Ureter (tissue), 1 donor: ENCODE results near the genes THEG and HCN2.

DNA sequence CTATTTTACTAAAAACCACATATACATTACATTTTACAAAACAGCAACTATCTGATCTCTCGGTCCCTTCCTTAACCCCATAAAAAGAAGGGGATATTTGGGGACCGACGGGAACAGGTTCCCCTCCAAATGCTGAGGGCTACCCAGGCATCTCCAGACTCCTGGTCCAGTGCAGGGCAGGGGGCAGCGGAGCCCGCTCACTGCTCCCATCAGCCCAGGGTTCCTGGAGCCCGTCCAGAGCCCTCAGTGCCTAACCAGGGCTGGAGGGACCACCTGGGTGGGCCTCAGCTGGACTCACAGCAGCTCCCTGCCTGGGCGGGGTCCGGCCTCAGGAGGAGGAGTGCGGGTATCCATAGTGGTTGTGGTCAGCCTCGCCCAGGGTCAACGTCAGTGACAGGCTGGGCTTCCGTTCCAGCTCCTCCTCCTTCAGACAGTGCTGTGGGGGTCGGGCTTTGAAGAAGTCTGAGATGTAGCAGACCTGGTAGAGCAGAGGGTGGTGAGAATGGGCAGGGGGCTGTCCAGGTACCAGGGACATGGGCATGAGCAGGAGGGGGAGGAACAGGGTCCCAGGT, 10.1 kb downstream of the PLPP2 start:
- PRO-cap, result no peak

DNA sequence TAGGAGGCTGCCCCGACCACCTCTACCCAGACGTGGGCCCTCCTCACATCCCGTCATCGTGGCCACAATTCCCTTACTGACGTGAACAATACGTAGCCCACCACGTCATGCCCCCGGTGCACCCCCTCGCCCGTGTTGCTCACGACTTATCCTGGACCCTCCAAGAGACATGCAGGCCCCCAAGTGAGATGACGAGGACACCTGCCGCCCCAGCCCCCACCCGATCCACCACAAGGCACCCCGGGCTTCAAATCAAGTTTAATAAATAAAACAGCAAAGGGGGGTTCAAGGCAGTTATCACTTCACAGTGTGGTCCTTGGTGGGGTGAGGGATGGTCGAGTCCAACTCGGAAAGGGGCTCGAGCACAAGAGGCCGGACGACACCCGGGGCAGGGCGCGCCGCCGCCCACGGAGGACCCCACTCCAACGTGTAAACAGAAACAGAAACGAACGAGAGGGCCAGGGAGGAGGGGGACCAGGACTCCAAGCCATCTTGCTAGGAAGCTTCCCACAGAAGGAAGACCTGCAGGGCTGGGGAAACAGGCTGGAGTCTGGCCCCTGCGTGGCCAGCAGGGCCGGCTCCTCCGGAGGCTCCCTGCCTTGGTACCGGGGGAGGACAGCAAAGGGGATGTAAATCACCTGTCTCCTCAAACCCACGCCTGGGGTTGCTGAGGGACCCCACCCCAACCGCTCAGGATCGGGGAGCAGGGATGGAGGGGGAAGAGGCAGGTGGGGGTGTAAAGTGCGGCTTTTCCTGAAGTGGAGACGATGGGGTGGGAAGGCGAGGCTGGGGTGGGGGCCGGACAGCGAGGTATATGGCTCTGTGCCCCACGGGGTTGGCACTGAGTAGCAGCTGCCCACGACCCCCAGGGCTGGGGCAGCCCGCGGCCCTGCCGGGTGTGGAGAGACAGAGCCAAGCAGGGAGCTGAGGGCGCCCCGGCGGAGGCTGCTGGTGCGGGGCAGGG, 14.4 kb upstream of the PLPP2 start:
- PRO-cap, result no peak

DNA sequence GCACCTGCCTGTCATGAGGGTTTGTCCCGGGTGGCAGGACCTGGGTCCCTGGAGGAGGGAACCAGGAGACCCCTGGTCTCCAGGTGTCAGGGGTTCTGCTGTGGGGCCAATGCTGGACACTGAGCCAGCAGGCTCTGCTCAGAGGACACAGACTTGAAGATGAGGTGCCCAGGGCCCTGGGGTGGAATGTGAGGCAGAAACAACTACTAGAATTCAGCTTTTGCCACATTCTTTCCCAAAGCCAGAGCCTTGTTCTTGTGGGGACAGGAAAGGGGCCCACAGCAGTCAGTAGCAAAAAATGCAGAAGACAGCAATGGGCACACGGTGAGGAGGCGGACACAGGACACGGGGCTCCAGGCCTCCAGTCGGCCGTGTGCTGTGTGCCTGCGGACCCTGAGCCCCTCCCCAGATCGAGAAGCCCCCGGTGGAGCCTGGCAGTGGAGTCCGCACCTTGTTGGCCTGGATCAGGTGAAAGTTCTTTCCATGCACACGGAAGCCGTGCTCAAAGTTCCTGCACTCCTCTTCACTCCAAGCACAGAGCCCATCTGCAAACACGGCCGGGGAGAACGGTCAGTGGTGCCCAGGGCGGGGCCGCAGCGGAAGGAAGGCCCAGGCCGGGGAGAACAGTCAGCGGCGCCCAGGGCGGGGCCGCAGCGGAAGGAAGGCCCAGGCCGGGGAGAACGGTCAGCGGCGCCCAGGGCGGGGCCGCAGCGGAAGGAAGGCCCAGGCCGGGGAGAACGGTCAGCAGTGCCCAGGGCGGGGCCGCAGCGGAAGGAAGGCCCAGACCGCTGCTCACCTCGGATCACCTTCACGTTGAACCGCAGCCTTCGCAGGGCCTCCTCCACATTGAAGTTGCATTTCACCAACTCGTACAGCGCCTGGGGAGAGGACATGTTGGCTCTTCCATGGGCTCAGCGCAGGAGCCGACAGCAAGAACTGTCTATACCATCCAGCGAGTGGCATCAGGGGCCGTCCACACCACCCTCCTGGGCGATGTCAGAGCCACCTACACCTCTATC, 20.5 kb upstream of the PLPP2 start:
- PRO-cap, result unidirectional peak, minus-strand start at position 547 of the sequence

GRCh38 chr19:375895-376149, at the start of gene THEG:
THEG (minus strand) TSS chr19:376026.
- PRO-cap, result no peak

GRCh38 chr19:386696-387097, 10.9 kb upstream of the THEG start:
- PRO-cap, result no peak

GRCh38 chr19:508078-508565, 825 bp downstream of the TPGS1 start:
- PRO-cap, result no peak

DNA sequence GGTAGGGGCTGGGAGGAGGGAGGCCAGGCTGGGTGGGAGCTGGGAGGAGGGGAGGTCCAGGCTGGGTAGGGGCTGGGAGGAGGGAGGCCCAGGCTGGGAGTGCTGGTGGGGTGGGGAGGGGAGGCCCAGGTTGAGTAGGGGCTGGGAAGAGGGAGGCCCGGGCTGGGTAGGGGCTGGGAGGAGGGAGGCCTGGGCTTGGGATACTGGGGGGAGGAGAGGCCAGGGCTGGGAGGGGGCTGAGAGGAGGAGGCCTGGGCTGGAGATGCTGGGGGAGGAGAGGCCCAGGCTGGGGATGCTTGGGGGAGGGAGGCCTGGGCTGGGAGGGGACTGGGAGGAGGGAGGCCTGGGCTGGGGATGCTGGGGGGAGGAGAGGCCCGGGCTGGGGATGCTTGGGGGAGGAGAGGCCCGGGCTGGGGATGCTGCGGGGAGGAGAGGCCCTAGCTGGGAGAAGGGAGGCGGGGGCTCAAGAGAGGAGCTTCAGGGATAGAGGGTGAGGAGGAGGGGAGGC, 11.0 kb downstream of the TPGS1 start:
- PRO-cap, result no peak

DNA sequence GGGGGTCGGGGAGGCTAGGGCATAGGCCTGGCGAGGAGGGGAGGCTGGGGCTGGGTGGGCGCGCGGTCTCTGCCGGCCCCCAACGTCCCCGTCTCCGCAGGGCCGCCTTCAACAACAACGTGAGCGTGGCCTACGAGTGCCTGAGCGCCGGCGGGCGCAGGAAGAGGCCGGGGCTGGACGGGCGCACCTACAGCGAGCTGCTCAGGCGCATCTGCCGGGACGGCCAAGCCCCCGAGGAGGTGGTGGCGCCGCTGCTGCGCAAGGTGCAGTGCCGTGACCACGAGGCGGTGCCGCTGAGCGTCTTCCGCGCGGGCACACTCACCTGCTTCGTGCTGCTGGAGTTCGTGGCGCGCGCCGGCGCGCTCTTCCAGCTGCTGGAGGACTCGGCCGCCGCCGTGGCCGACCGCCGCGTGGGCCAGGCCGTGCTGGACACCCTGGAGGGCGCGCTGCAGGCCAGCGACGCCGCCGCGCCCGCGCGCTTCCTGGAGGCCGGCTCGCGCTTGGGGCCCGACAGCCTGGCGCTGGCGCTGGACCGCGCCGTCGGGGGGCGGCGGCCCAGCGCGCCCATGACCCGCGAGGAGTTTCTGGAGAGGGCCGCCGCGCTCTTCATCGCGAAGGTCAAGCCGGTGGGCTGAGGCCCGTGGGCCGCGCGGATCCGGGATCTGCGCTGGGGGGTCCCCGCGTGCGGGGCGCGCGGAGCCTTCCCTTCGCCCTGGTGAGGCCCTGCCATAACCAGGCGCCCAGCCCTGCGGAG, 11.7 kb downstream of the TPGS1 start:
- PRO-cap, result no peak

GRCh38 chr19:538979-539853, 4.6 kb upstream of the GZMM start:
- PRO-cap, result no peak

DNA sequence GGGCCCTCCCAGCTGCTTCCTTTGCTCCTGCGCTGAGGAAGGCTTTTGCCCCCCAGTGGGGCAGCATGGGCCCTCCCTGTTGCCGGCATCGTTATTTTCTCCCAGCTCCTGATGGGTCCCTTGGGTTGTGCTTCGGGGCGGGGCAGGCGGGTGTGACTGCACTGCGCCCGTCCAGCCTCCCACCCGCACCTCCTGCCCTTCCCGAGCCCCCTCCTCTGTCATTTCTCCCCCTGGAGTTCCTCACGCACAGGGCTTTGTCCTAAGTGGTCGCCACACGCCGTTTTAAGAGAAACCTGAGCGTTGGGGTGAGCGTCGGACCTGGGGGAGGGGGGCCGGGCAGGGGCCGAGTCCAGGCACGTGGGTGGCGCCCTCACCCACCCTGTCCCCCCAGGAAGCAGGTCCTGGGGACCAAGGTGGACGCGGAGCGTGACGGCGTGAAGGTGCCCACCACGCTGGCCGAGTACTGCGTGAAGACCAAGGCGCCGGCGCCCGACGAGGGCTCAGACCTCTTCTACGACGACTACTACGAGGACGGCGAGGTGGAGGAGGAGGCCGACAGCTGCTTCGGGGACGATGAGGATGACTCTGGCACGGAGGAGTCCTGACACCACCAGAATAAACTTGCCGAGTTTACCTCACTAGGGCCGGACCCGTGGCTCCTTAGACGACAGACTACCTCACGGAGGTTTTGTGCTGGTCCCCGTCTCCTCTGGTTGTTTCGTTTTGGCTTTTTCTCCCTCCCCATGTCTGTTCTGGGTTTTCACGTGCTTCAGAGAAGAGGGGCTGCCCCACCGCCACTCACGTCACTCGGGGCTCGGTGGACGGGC, 2.7 kb upstream of the GZMM start:
- PRO-cap, result no peak

DNA sequence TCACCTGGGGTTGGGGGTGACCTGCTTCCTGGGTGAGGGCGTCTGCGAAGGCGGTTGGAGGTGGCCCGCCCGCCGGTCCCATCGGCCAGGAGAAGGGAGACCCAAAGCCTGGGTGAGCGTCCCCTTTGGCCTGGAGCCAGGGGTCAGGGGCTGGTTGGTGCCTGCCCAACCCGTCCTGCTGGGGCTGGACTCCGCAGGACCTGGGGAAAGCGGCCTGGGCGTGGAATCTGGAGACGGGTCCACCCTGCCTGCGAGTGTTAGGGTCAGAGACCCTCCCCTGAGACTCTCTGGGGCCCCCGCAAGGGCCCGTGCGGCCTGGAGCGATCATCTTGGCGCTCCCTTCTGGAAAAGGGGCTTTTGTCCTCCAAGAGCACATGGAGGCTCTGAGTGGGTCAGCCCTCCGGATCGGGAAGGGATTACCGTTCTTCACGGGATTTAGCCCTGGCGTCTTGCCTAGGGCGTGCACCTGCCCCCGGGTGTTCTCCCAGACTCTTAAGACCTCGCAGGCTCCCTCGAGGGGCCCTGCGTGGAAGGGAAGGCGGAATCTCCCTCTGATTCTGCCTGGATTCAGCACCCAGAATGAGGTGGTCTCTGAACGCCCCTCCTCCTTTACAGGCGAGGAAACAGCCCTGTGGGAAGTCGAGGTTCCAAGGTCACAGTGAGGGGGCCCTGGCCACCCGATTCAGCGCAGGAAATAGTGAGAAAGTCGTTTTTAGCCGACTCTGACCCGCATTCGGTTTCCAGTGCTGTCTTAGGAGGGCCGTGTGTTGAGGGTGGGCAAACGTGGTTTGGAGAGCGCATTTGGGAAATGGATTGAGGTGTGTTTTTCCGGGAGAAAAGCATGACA, 878 bp downstream of the BSG start:
- PRO-cap, result no peak

DNA sequence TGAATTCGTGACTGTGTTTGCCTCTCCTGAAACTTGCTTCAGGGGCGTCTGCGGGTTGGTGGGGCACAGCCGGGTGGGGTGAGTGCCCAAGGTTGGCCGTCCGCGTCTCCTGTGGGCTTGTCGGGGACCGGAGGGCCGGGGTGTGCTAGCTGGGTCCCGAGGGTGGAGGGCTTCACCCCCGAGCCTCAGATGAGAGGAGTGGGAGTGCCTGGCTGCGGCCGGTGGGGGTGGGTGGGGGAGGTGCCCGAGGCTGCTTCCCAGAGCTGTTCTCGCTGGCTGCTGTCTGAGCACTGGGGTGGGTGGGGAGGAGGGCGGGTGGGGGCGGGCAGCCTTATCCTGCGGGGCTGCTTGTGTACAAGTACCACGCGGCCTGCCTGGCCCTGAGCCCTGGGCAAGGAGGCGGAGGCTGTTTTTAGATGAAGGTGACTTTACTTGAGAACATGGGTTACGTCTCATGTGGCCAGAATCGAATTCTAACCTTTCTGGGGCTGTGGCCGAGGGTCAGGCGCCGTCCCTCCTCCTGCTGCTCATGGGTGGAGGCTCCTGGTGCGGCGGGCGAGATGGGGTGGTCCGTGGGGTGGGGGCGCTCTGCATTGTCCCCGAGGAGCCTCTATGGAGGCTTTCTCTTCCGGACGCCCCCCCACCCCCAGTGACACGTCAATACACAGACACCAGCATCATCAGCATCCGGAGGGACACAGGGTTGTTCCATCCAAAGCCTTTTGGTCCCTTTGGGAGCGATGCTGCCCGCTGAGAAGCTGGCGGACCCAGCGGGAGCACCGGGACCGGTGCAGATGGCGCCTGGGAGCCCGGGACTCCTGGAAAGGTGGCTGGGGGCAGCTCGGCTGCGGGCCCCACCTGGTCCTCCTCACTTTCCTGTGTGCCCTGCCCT, 3.2 kb downstream of the BSG start:
- PRO-cap, result no peak

DNA sequence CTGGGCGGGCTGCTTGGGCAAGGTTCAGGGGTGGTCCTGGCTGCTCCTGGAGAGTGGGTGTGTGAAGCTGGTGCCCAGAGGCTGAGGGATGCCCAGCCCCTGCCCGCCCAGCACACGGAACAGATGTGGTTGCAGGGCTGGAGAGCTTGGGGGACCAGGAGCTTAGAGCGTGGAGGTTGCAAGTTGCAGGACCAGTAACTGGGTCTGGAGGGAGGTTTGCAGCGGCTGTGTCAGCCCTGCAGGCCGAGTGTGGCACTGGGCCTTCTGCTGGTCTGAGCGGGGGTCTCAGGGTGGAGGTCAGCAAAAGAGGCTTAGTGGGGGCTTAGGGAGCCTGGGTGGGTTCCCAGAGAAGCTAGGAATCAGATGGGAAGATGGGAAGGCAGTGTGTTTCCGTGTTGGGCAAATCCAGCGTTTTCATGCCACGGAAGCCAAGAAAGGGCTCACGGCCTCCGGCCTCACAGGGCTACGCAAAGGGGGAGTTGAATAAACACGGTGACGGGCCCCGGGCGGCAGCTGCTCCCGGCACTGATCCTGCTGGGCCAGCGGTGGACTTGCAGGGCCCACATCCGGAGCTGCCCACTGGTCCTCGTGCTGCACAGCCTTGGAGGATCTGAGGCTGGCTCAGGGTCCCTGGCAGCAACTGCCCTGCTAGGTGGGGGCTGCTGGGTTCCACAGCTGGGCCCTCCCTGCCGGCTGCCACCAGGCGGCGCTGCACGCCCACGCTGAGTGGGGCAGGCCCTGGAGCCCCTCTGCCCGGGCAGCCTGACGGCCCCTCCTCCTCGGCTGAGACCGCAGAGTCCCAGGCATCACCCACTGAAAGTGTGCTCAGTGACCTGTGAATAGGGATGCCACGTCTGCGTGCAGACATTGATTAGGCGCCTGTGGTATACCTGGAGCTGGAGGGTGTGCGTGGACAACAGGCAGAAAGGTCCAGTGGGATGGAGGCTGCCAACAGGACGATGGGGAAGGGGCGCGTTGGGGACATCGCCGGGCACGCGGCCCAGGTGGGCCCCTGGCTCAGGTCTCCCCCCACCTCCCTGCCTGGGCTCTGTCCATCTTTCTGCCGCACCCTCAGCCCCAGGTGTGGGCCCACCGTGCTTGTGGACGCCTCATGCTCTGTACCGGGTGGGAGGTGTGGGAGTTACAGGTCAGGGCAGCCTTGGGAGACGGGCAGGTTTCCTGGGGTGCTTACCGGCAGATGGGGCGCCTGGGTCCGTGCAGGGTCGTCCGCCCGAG, 5.4 kb upstream of the HCN2 start:
- PRO-cap, result no peak

- PRO-cap, result no peak
These were observed 1.6 kb upstream of the HCN2 start for GRCh38 chr19:587932-588532.

- PRO-cap, result no peak
These were observed at the start of gene HCN2 for GRCh38 chr19:589343-590289. HCN2 (plus strand) TSS chr19:589881.

DNA sequence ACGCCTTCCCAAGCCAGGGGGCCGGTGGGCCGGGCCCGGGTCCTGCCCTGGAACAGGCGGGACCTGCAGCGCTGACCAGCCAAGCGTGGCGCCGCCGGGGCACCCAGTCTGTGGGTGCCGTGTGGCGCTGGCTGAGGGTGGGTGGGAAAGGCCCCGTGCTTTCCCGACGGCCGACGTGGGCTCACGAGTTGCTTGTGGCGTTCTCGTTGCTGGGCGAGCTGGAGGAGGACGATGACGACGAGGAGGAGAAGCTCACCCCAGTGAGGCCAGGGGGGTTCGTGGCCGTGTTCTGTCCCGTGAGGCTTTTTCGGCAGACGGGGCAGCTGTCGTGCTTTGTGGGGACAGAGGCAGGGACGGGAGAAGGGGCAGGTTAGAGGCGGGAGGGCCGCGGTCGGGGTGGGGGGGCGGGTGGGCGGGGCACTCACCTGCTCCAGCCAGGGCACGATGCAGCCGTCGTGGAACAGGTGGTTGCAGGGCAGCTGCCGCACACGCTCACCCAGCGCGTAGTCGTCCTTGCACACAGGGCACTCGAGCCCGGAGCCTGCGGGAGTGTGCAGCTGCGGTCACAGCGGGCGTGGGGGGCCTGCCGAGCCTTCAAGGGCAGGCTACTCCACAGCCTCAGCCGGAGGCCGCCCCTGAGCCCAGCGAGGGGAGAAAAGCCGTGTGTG, 8.4 kb downstream of the FGF22 start:
- PRO-cap, result no peak

DNA sequence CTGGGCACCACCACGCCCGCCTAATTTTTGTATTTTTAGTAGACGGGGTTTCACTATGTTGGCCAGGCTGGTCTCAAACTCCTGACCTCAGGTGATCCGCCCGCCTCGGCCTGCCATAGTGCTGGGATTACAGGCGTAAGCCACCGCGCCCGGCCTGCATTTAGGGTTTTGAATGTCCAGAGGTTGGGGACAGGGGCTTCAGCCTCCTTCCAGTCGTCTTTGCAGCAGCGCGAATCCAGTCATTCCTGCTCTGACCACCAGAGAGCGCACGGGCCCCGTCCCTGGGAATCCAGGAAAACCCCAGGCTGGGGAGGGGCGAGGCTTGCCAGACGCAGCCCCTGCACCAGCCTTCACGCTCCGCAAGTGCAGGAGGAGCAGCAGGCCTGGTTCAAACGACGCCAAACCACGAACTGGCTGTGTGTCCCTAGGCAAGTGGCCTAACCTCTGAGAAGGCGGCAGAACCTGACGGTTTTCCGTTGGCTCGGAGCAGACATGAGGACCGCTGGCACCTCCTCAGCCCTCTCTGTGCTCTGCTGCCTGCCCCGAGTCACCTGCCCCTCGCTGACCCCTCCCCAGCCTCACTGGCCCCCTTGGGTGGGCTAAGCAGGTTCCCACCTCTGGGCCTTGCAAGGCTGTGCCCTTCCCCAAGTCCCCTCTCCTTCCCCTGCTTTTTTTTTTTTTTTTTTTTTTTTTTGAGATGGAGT, 1.9 kb upstream of the RNF126 start:
- PRO-cap, result no peak

GRCh38 chr19:677048-677558, 911 bp downstream of the FSTL3 start:
- PRO-cap, result bidirectional peak, plus-strand start at chr19:677407, minus-strand start at chr19:677136

GRCh38 chr19:804491-804775, 7.2 kb downstream of the PTBP1 start:
- PRO-cap, result no peak

DNA sequence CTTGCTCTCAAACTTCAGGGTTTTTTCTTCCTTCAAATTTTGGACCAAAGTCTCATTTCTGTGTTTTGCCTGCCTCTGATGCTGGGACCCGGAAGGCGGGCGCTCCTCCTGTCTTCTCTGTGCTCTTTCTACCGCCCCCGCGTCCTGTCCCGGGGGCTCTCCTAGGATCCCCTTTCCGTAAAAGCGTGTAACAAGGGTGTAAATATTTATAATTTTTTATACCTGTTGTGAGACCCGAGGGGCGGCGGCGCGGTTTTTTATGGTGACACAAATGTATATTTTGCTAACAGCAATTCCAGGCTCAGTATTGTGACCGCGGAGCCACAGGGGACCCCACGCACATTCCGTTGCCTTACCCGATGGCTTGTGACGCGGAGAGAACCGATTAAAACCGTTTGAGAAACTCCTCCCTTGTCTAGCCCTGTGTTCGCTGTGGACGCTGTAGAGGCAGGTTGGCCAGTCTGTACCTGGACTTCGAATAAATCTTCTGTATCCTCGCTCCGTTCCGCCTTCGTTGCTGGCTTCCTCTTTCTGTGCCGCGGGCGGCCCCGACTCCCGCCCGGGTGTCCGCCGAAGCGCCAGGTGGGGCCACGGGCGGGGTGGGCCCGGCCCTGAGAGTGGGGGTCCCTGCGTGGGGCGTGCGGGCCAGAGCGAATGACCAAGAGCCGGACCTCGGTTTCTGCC, 9.8 kb downstream of the PLPPR3 start:
- PRO-cap, result no peak